SUDHL5 (cell line): ENCODE measurements around a stretch of chr16.

DNA sequence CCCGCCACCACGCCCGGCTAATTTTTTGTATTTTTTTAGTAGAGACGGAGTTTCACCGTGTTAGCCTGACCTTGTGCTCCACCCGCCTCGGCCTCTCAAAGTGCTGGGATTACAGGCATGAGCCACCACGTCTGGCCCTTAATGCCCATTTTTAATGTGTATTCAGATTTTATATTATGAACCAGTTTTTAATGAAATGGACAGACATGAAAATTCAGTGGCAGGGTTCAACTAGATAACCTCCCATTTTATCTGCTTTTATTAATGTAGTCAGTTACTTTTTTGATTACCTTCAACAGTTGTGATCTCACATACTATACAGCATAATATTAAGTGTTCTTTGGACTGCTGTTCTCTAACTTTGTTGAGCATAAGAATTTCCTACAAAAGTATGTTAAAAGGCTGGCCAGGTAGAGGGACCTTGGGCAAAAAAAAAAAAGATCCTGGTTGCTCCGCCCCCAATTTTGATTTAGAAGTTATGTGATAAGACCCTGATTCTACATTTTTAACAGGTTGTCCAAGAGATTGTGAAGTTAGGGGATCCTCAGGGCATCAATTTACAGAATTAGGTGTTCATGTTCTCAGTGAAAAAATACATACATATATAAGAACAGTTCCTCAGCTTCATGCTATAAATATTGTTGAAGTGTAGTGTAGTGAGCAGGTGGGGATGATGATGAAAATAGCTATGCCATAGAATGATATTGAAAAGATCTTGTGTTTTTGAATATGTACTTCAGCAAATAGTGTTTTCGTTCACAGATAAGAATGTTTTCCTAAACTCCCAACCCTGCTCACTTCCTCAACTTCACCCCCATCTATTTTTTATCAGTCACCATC is 18.0 kb downstream of the RBBP6 start:
- PRO-cap = no peak

DNA sequence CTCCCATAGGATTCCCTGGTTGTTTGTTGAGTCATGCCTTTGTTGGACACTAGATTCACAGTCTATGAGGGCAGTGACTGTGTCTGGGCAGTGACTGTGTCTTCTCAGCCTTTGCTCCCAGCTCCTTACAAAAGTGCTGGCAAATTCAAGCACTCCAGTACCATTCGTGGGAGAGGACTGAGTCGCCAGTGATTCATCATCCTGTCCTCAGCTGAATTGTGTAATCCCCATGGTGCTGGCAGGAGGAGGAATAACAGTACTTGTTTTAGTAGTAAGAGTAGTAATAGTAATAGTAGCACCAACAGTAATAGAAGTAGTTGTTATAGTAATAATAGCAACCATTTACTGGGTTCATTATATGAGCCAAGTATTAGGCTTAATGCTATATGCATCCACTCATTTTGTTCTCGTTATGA is 59.9 kb upstream of the TNRC6A start:
- PRO-cap = no peak

GRCh38 chr16:24769694-24770665 is 40.5 kb downstream of the TNRC6A start:
- PRO-cap = no peak

GRCh38 chr16:24782478-24782719 is 52.9 kb downstream of the TNRC6A start:
- PRO-cap = no peak

DNA sequence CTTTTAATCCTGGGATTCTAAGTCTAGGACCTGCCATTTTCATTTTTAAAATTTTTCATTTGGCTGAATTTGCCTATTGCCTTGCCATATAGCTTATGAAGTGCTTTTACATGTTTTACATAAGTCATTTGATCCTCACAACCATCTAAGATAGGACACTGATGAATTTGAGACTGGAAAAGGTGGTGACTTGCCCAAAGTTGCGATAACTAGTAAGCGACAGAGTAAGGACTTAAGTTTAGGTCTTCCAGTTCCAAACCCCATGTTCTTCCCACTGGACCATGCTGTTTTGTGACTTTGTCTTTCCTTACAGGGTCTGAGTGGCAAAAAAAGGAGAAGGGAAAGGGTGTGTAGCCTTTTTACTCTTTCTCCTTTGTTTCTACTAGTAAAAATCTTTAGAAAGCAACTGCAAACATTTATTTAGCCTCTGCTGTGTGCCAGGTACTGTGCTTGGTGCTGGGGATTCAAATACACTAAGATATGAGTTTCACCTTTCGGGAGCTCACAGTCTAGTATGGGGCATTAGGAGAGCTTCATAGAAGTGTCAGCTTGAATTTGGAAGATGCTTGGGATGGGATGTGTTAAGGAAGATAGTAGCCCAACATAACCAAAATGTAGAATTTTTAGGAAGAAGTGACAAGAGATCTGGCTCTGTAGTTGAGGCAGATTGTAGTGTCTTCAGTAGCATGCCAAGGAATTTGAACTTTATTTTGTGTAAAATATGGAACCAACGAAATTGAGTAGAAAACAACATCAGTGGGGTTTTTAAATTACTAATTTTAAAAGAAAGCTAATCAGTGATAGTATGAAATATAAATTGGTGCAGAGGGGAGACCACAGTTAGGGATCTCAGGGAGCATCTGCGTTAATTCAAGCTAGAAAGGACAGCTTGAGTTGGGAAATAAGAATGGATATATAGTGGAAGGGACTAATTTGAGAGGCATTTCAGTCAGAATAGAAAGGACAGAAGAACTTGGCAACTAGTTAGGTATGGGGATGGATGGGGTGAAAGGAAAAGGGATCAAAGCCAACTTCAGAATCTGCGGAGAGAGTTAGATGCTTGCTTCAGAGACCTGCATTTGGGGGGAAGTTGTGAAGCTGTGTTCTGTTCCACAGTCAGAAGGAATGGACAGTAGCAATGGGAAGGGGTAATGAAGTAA is 49.8 kb upstream of the SLC5A11 start:
- PRO-cap = no peak

GRCh38 chr16:24810856-24811497 is 34.8 kb upstream of the SLC5A11 start:
- PRO-cap = no peak

GRCh38 chr16:24979822-24980644 is 35.1 kb downstream of the ARHGAP17 start:
- PRO-cap = no peak

DNA sequence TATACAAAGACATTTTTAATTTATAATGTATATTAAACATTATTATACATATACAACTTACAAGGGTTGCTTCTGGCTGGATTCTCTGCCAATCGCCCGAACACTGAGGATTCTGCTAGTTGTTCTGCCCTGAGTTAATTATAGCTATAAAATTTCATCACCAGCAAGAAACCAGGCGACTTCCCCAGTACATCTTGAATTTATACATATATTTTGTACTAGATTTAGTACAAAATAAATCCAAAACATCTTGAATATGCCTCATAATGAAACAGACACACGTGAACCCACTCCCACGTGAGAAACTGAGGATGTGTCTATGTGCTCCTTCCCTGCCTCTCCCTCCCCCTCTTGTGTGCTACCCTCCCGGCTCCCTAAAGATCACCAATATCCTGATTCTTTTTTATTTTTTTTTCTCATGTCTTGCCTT is 1.2 kb upstream of the LCMT1 start:
- PRO-cap = unidirectional peak, plus-strand start at position 324 of the sequence

GRCh38 chr16:25246656-25247291 is 10.9 kb downstream of the ZKSCAN2 start:
- PRO-cap = no peak

GRCh38 chr16:27215683-27216739 is 12.7 kb downstream of the KDM8 start:
- PRO-cap = no peak

GRCh38 chr16:27222689-27223291 is 19.5 kb downstream of the KDM8 start:
- PRO-cap = no peak

- PRO-cap = no peak
These were observed 25.7 kb downstream of the KDM8 start for GRCh38 chr16:27228538-27229825.

- PRO-cap = no peak
These were observed 27.5 kb downstream of the NSMCE1 start for GRCh38 chr16:27240871-27241650.

- PRO-cap = no peak
These were observed 25.5 kb downstream of the NSMCE1 start for GRCh38 chr16:27242802-27243748.

GRCh38 chr16:27346178-27347000 is 32.6 kb downstream of the IL4R start:
- PRO-cap = no peak

GRCh38 chr16:27363706-27364320 is 38.2 kb upstream of the IL21R start:
- PRO-cap = no peak

DNA sequence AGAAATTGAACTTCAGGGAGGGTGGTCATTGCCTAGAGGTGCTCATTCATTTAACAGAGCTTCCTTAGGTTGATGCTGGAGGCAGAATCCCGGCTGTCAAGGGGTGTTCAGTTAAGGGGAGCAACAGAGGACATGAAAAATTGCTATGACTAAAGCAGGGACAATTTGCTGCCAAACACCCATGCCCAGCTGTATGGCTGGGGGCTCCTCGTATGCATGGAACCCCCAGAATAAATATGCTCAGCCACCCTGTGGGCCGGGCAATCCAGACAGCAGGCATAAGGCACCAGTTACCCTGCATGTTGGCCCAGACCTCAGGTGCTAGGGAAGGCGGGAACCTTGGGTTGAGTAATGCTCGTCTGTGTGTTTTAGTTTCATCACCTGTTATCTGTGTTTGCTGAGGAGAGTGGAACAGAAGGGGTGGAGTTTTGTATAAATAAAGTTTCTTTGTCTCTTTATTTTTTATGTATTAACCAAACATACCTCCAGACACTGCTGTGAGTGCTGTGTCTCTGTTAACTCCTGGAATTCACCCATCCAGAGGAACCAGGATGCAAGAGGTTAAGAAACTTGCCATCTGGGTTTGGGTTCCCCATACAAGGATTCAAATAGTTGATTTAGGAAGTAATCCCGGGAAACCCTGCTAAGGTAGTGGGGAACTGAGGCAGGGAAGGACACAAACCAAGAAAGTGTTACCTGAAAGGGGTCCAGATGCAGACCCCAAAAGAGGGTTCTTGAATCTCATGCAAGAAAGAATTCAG is 37.5 kb upstream of the IL21R start:
- PRO-cap = no peak

DNA sequence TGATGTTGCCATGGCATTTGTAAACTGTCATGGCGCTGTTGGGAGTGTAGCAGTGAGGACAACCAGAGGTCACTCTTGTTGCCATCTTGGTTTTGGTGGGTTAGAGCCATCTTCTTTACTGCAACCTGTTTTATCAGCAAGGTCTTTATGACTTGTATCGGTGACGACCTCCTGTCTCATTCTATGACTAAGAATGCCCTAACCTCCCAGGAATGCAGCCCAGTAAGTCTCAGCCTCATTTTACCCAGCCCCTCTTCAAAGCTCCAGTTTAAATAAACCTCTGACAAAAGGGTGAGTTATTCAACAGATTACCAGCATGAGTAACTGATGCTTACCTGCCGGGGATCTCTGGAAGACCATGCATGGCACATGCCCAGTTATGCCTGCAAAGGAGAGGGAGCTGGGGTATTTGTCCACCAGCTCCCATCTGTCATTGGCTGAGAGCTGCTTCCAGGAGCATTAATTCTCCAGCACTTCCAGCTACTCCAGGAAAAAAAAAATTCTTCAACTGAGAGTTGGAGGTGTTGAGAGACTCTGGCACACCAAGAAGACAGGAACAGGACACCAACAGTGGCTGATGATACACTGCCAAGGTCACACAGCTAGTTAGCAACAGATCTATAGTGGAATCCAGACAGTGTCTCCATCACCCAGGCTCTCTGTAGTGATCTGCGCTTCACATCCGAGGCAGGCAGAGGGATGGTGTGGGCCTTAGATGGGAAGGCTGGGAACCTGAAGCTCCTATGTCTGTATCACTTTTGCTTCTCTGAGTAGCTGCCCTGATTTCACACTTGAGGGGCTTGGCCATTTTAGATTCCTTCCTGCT is 36.5 kb upstream of the IL21R start:
- PRO-cap = no peak

GRCh38 chr16:27366348-27366750 is 35.6 kb upstream of the IL21R start:
- PRO-cap = no peak

DNA sequence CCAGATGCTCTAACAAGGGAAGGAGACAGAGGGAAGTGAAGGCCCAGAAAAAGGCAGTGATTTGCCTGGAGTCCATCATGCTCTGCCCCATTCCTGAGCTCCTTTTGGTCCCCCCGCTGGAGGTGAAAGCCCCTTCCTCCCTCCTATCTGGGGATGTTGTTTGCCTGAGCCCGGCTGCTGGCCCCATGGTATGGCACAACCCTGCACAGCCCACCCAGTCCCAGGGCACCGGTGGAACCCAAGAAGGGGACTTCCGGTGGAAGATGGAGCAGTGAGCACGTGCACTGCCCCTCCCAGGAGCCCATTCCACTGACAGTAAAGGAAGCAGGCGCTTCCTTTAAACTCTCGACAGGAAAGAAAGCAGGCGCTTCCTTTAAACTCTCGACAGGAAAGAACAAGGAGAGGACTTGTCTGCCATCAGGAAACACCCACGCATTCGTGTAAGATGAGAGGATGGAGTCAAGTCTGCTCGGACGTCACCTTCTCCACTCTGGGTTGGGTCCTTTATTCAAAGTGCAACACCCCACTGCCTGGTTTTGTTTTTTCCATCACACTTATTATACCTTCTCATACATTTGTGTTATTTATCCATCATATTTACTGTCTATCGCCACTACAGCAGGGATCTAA is 53.7 kb downstream of the IL21R start:
- PRO-cap = no peak